ReNcell CX (cell line): ENCODE data around the genes SKIC8 and TMED3.

- PRO-cap: no peak
These were observed 9.6 kb downstream of the ISL2 start for GRCh38 chr15:76345744-76346973.

- PRO-cap: no peak
These were observed 180.4 kb downstream of the SCAPER start for GRCh38 chr15:76724724-76725241.

DNA sequence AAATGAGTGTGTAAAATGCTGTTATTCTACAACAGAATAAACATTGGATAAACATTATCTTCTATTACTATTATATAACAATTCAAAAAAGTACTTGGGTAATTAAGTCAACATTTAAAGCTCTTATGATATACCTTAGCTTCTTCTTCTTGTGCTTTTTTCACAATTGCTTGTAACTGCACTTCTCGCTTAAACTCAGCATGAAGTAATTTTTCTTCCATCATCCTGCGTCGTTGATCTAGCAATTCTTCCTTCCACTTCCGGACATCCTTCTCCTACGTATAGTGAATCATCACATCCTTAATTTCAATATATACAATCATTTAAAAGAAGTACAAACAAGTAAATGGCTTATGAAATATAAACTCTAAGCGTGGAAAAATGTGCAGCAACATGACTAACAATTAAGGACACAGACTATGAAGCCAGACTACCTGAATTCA, 151.4 kb downstream of the SCAPER start:
- PRO-cap: no peak

- PRO-cap: no peak
These were observed 139.7 kb downstream of the SCAPER start for GRCh38 chr15:76765315-76765991.

- PRO-cap: no peak
These were observed 18.7 kb downstream of the PSTPIP1 start for GRCh38 chr15:77013595-77014140.

- PRO-cap: no peak
These were observed 25.5 kb downstream of the TSPAN3 start for GRCh38 chr15:77045140-77045981.

DNA sequence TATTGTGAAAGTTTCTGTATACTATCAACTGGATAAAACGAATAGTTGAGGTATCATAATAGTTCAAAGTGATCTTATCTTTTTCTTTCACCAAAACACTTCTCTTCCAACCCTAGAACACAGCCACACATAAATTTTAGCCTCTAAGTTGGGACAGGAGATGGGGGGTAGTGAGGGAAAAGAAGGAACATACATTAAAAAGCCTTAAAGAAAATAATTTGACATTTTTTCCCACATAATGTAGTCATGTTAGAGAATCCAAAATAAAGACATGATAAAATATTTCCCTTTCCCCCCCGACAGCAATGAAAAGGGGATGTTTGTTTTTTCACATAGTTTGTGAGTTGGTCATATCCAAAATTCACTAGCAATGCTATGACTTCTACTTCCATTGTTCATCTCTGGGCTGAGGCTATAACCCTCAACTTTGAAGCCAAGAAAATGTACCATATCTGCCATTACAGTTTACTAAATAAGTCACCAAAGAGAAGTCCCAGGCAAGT, 1.7 kb downstream of the PEAK1 start:
- PRO-cap: no peak

DNA sequence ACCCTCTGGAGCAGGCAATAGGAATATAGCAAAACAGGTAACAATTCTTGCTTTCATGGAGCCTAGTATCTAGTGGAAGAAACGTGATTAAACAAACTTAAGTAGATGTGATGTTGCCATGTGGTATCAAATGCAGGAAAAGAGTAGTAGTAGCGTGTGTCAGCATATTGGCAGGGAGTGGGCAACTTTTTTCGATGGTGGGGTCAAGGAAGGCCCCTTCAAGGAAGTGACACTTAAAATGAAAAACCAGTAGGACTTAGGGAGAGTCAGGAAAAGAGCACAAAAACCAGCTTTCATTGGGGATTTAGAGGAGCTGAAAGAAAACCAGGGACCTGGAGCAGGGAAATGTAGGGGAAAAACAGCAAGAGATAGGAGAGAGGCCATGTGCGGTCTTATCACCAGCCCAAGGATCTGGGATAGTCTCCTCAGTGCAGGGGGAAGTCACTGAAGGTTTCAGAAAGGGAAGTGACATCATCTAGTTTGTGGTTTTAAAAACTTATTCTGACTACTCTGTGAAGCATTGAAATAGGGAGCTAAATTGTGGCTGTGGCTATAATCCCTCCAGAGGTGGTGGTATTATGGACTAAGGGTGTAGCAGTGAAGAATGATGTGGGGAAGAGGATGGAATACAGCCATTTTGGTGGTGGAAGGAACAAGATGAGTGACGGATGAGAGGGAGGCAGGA, 72.5 kb downstream of the HMG20A start:
- PRO-cap: no peak

DNA sequence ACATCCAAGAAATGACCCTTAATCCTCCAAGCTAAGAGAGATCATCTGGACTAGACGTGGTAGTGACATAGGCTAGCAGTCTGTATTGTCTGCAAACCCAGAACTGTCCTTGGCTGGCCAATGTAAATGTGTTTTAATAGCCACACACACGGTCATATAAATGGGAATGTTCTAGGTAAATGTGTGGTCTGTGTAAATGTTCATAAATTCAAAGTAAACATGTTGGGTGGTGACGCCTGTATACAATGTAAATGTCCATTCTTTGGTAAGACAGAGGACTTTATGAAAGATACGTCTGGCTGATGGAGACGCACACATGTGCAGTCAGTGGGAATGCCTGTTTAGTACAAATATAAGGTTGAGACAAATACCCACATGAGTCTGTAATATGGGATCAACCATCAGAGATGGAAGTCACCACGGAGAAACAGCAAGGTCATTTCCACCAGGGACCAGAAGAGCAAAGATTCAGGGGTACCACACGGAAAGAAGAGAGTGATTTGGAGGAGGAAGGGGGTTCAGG, 16.4 kb upstream of the LINGO1 start:
- PRO-cap: no peak

GRCh38 chr15:78023307-78023918, 54.1 kb downstream of the TBC1D2B start:
- PRO-cap: no peak

DNA sequence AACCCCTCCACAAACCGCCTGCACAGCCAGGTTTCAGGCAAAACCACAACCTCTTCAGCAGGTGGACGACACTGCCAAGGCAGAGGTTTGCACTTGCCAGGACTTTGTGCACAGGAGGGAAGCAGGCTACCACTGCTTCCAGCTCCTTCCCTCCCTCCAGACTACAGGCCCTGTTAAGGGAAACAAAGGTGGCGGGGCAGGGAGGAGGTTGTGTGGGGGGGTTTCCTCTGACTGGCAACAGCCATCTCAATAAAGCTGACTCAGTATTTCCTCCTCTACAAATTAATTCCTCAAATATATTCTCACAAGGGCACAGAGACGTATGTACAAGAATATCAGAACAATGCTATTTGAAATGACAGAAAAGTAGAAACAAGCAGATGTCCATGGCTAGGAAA, 42.1 kb downstream of the TBC1D2B start:
- PRO-cap: no peak

GRCh38 chr15:78043376-78043705, 34.2 kb downstream of the TBC1D2B start:
- PRO-cap: no peak

DNA sequence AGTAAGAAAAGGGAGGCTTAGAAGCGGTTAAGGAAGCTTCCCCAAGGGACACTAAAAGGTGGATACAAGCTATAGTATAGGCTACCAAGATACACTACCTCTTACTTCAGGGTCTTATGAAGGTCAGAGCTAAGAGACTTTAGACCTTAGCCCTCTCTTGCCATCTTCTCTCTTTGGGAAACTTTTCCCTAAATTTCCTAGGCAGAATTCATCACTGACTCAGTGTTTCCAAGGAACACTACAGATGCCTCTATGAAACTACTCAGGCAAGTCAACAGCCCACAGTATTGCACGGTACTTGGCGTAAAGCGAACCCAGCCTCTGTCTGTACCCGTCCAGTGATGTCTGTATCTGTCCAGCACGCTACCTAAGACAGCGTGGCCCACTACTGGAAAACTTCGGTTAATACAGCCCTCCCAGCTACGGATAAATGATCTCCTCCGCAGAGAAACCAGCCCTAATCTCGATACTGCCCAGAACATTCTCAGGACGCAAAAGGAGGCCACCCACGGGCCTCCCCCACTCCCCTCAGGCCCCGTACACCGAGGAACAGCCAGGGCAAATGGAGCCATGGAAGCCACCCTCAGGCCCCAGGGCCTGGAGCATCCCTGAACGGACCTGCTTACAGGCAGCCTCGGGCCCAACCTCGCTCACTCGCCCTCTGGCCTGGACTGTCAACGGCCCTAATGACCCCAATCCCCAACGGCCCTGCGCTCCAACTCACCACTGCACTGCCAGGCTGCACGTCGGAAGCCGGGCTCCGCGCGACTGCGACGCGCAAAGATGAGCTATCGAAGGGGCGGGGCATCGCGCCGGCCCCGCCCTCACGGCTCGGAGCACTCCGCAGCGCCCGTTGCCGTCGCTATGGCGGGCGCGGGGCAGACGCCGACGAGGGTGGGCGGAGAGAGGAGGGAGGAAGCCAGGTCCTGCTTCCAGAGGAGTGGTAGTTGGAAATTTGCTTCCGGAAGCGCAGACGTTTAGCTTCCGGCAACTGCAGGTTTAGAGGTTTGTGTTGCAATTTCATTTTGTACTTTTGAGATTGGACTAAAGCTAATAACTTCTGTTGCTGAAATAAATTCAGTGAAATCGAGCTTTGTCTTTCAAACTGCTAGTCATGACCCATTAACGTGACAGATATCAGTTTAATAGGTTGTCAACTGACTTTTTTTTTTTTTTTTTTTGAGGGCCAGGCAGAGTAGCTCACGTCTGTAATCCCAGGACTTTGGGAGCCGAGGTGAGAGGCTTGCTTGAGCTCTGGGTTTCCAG, at the start of gene SKIC8:
Gene SKIC8, minus strand, starts transcription at position 772 of the 1,266 bp plus-strand sequence.
- PRO-cap: bidirectional peak, plus-strand start at position 887 of the sequence, minus-strand start at position 766 of the sequence

DNA sequence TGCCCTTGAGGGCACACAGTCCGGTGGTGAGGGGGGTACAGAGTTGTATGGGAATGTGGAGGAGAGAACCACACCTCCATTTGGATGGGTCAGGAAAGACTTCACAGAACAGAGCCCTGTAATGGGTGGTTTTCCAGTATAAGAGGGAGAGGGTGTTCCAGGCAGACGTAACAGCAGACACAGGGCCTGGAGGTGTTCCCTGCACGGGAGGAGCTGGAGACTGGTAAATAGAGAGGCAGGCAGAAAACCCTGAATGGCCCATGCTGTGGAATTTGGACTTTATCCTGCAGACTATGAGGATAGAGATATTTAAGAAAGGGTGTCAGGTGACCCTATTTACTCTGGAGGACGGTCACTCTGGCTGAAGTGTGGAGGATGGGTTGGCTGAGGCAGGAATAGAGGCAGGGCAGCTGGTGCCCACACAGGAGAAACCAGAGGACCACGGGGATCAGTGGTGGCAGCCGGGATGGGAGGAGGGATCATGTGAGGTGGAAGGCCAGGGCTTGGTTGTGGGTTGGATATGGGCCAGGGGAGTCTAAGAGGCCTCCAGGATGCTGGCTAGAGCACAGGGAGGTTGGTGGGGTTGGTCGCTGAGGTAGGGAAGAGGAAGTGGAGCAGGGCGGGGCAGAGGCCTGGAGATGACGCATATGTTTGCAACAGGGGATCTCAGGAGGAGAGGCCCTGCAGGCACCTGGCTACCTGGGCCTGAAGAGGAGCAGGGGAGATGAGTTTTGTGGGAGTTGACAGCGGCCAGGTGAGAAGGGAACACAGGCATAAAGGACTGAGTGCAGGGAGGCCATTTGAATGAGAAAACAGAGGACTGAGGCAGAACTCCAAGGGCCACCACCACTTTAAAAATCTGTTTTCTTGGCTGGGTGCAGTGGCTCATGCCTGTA, 34.7 kb downstream of the CRABP1 start:
- PRO-cap: no peak

DNA sequence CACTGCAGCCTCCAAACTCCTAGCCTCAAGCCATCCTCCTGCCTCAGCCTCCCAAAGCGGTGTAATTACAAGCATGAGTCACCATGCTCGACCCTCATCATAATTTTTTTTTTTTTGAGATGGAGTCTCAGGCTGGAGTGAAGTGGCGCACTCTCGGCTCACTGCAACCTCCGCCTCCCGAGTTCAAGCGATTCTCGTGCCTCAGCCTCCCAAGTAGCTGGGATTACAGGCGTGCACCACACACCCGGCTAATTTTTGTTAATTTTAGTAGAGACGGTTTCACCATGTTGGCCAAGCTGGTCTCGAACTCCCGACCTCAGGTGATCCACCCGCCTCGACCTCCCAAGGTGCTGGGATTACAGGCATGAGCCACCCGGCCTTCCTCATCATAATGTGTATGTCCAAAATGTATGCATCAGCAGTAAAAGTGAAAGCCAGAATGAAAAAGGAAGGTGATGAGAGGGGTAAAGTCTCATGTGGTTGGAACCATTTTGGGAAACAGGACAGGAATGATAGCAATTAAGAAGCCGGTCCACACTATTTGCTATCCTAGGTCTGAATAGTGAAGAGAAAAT, 561 bp upstream of the PSMA4 start:
- PRO-cap: no peak

DNA sequence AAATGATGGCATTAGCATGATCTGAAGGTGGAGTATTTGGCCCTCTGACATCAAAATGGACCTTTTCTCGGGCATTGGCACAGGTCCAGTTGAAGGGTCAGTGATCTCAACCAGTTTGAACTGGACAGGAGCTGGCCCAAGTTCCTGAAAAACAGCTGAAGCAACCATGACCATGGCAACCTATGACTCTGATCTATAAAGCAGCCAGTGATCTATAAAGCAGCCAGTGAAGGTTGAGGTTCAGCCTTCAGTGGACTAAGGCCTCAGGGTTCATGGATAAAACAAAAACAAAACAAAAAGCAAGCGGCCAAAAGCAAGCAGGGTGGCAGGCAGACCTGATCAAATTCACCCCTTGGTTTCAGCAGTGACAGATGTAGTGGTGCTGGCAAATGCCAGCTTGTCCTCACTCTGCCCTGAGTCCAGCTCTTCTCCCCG, 10.0 kb upstream of the CHRNB4 start:
- PRO-cap: no peak

DNA sequence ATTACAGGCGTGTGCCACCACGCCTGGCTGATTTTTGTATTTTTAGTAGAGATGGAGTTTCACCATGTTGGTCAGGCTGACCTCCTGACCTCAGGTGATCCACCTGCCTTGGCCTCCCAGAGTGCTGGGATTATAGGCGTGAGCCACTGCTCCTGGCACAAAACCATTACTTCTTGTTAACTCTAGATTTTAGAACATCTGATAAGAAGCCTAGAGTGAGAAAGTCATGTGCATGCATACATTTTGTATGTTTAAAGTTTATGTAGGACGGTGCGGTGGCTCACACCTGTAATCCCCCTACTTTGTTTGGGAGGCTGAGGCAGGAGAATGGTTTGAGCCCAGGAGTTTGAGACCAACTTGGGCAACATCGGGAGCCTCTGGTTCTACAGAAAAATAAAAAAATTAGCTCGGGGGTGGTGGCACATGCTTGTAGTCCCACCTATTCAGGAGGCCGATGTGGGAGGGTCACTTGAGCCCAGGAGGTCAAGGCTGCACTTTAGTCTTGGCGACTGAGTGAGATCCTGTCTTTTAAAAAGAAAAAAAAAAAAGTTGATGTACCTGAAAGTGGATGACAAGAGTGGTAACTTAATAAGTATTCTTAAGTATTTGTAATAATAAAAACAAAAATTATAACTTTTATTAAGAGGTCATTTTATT, 15.4 kb downstream of the MORF4L1 start:
- PRO-cap: no peak

- PRO-cap: no peak
These were observed 22.9 kb downstream of the CTSH start for GRCh38 chr15:78921689-78922701.

GRCh38 chr15:79036883-79037263, 53.7 kb downstream of the RASGRF1 start:
- PRO-cap: no peak

- PRO-cap: unidirectional peak, plus-strand start at chr15:79311104; unidirectional peak, plus-strand start at chr15:79311187
These were observed at the start of gene TMED3 for GRCh38 chr15:79310554-79311791. Gene TMED3, plus strand, starts transcription at chr15:79311112.